Measurements from ENCODE around the genes RLBP1, FANCI, PLIN1 and MESP2.

- PRO-cap = no peak
- RAMPAGE, long total RNA, 2 experiments = no peak in any of the 2 experiments
Measured at GRCh38 chr15:89221281-89222050, at the start of gene RLBP1. Gene RLBP1 (minus strand): TSS chr15:89221579.

GRCh38 chr15:89243594-89244926, at the start of gene FANCI:
Gene FANCI (plus strand): TSS chr15:89243979.
- PRO-cap = bidirectional peak, plus-strand start at chr15:89243979, minus-strand start at chr15:89243900
- RAMPAGE, long total RNA, 2 experiments = no peak in any of the 2 experiments

DNA sequence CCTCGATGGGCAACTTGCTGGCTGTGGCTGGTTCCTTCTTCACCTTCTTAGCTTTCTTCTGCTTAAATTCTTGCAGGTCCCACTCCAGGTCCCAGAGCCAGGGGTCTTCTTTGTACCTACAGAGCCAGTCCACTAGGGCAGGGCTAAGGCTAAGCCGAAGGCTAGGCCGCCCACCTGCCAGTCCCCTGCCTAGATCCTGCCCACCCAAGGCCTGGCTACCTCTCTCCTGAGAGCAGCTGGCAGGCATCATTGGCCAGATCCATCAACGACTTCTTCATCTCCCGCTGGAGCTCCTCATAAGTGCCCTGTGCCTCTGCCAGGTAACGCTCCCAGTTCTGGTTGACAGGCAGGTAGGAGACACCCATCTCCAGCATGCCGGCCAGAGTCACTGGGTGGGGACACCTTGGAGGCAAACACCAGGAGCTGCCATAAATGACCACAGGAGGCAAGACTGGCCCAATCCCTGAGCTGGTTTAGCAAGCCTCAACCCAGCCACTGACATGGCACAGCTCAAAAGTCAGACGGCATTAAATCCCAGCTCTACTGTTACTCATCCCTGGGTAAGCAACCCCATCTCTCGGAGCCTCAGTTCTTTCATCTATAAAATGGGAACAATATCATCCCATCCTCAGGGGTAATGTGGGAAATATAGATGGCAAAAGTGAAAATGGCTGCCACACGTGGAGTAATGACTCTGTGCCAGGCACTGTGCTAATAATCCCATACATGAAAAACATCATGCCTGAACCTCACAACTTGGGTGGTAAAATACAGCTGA, 7.5 kb downstream of the POLG start:
- PRO-cap = no peak
- RAMPAGE, long total RNA, 2 experiments = no peak in any of the 2 experiments

- PRO-cap = no peak
- RAMPAGE, long total RNA, 2 experiments = no peak in any of the 2 experiments
Measured at GRCh38 chr15:89362182-89362781, 27.7 kb upstream of the POLG start.

- PRO-cap = no peak
- RAMPAGE, long total RNA, 2 experiments = no peak in any of the 2 experiments
Measured at GRCh38 chr15:89468887-89469758, 27.3 kb downstream of the RHCG start.

DNA sequence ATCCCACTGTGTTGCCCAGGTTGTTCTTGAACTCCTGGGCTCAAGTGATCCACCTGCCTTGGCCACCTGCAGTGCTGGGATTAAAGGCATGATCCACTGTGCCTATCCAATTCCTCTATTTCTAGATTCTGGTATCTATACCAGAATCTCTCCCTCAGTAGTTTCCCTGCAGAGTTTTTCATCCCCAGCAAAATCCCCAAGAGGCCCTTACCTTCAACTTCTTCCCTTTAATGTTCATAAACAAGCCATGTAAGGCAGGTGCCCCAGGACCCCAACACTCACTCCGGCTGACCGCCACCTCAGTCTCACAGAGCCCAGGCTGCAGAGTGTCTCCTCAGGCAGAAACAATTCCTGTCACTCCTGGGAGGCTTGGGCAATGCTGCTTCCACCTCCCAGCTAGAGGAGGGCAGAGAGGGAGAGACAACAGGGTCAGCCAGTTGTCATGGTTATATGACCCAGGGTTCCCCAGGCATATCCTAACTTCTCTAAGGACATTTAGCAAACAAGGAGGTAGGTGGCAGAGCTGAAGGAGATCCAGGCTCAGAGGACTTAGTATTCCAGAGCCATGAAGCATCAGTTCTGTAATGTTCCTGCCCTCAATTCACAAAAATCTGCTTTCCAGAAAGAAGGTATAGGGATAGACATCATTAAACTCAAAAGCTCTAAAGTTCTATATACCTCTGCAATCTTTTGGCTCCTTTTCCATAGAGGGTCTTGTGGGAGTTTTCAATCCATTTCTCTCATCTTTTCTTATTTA, at the start of gene PLIN1:
Gene PLIN1 (minus strand): TSS at position 328 of the 757 bp plus-strand sequence.
- PRO-cap = no peak
- RAMPAGE, long total RNA, 2 experiments = no peak in any of the 2 experiments

- PRO-cap = bidirectional peak, plus-strand start at chr15:89776707, minus-strand start at chr15:89776566
- RAMPAGE, long total RNA, 2 experiments = start-site peak on the minus strand in 1 of 2 experiments, at chr15:89776570-89776593 at its widest, 11 reads per replicate
Measured at GRCh38 chr15:89776286-89777100, at the start of gene MESP2. Gene MESP2 (plus strand): TSS chr15:89776332.

DNA sequence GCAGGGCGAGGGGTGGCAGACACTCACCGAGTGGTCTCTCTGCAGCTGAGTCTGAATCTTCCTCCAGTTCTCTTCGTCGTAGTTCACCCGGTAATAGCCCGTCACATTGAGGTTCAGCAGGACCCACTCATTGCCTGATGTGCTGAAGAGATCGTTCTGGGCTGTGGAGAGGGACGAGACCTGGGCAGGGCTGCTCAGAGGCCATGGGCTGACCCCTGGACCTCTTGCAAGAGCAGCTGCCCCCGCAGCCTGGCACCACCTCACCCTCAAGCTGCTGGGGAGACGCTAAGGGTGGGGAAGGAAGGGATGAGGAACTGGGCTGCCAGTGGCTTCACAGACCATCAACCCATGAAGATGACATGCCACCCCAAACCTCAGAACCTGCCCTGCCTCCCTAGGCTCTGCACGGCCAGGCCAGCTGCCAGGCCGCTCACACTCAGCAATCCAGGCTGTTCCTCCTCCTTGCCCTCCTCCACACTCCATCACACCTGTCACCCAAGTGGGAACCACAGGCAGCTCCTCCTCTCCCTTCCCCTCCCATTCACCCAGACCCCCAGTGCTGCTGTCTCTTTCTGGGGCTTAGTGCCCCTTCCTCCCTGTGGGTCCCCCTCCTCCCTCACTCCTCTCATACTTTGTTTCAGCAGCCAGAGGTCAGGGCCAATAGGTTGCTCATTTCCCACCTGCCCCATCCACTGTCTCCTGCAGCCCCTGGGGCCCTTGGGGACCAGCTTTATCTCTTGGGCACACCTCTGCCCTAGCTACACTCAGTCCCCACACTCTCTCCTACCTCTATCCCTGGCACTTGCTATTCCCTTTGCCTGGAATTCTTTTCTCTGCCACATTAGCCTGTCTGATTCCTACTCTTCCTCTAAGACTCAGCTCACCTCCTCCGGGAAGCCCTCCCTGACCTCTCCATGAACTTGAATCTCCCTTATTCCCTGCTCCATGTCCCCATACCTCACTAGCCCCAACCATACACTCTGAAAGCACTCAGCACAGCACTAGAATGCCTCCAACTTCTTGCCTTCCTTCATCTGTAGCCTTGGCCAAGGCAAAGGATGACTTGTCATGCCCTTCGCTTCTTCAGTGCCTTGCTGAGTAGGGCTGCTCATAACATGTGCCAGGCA, 14.9 kb downstream of the ANPEP start:
- PRO-cap = no peak
- RAMPAGE, long total RNA, 2 experiments = no peak in any of the 2 experiments

GRCh38 chr15:89813527-89814542, 817 bp downstream of the ANPEP start:
- PRO-cap = no peak
- RAMPAGE, long total RNA, 2 experiments = no peak in any of the 2 experiments

DNA sequence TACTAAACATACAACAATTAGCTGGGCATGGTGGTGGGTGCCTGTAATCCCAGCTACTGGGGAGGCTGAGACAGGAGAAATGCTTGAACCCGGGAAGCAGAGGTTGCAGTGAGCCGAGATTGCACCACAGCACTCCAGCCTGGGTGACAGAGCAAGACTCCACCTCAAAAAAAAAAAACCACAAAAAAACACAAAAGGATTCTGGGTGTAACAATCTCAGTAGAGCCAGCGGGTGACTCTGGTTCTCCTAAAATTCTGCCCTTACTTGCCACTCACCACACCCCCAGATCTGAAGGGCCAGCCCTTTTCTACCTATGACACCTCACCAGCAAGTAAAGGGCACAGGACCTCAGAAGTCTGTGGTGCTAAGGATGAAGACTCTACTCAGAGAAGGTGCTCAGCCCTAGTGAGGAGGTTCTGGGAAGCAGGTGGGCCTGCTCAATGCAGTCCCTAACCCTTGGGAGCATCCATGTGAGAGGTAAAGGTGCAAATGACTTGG, 20.1 kb upstream of the ANPEP start:
- PRO-cap = no peak
- RAMPAGE, long total RNA, 2 experiments = no peak in any of the 2 experiments

GRCh38 chr15:89851754-89852288, 37.2 kb upstream of the ANPEP start:
- PRO-cap = no peak
- RAMPAGE, long total RNA, 2 experiments = no peak in any of the 2 experiments

DNA sequence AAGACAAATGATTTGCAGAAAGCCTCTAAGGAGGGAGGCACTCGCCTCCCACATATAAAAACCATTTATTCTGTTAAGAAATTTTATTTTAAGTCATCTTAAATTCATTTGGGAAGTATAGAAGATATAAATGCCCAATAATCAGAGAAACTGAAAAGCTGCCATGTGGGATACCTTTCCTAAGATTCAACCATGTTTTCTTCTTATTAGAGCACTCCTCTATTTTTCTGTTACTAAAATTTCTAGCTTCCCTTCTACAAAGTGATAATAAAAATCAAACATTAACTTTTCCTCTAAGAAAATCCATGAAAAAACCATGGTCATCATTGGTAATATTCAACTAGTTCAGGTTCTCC, 36.4 kb downstream of the AP3S2 start:
- PRO-cap = no peak
- RAMPAGE, long total RNA, 2 experiments = no peak in any of the 2 experiments

DNA sequence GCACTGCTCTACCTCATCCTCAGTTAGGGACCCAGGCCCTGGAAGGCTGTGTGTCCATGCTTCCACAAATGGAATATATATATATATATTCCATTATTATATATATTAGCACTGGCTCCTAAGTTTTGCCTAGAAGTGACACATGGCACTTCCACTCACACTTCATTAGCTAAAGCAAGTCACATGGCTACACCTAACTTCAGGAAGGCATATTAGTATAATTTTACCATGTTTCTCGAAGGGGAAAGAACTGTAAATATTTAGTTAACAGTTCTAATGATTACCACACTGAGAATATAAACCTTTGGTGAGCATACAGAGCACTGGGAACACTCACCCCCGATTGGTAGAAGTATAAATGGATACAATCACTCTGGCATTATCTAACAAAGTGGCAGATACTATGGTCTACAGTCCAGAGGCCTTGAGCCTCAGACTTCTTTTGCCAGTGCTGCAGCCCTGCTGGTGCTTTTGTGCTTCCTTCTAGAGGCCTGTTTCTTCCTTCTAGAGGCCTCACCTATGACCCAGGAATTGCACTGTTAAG, 28.6 kb downstream of the AP3S2 start:
- PRO-cap = no peak
- RAMPAGE, long total RNA, 2 experiments = no peak in any of the 2 experiments

DNA sequence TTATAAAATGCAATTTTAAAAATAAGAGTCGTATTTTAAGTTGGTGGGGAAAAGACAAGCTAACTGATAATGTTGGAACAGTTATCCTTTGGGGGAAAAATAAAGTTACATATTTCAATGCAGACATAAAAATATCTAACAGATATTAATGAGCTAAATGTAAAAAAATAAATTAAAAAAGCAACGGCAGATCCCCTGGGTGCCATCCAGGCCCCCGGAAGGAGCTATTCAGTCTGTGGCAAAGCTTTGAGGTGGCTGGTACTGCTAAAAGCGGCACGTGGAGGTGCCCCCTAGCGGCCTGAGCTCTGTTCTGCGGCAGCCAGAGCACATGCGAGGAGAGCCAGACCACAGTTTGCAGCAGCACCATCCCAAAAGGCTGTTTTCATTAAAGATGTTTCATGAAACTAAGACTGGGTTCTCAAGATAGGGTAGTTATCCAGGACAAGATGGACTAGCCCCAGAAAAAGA, 18.9 kb downstream of the AP3S2 start:
- PRO-cap = no peak
- RAMPAGE, long total RNA, 2 experiments = no peak in any of the 2 experiments

- PRO-cap = no peak
- RAMPAGE, long total RNA, 2 experiments = no peak in any of the 2 experiments
Measured at GRCh38 chr15:89998963-89999500, 2.1 kb upstream of the ZNF710 start.

- PRO-cap = no peak
- RAMPAGE, long total RNA, 2 experiments = no peak in any of the 2 experiments
Measured at GRCh38 chr15:90019595-90020668, 18.8 kb downstream of the ZNF710 start.

DNA sequence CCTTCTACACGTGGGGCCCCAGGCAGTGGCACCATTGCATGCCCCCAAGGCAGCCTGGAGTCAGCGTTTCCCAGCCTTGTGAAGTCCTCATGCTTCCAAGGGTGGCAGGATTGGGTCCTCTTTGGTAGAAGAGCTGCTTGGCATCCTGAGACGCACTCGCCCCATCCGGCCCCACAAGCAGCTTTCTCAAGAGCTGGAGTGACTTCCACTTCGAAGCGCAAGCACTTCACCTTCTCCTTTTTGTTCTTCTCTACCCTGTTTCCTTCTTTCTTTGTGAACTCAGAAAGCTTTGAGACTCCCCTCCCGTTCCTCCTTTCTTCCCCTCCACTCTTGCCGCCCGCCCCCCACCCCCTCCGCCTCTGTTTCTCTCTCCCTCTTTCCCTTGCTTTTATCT, 34.8 kb downstream of the ZNF710 start:
- PRO-cap = no peak
- RAMPAGE, long total RNA, 2 experiments = no peak in any of the 2 experiments

GRCh38 chr15:90067172-90067748, 35.0 kb downstream of the IDH2 start:
- PRO-cap = no peak
- RAMPAGE, long total RNA, 2 experiments = no peak in any of the 2 experiments

DNA sequence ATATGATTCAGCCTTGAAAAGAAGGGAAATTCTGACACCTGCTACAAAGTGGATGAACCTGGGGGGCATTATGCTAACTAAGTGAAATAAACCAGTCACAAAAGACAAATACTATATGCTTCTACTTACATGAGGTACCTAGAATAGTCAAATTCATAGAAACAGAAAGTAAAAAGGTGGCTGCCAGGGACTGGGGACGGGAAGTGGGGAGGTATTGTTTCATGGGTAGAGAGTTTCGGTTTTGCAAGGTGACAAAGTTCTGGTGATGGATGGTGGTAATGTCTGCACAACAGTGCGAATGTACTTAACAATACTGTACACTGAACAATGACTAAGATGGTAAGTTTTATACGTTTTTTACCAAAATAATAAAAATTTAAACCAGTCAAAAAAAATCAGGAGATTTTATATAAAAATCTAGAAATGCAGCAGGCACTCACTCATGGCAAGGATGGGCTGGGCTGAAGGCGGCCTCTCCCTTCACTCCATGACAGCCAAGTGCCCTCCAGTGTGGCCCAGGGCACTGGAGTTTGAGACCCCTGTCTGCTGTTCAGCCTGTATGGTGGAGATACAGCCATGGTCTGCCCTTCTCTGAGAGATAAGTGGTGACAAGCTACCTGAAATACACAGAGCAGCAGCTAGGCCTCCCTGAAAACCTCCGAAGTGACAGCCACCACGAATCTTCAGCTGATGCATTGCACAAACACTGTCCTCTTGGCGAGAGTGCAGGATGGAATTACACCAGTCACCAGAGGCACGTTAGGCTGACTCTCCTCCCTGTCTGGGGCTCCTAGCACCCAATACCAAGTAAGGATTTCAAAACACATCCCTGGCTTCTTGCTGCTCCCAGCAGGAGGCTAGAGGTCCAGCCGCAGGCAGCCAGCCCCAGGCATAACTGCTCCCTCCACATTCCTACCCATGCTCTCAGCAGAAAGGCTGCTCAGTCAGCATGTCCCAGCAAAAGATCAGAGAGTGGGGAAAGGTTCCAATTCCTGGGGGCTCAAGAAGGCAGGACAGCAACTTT, 4.5 kb downstream of the IDH2 start:
- PRO-cap = bidirectional peak, plus-strand start at position 852 of the sequence, minus-strand start at position 665 of the sequence
- RAMPAGE, long total RNA, 2 experiments = no peak in any of the 2 experiments

GRCh38 chr15:90101013-90101934, 994 bp downstream of the IDH2 start:
- PRO-cap = bidirectional peak, plus-strand start at chr15:90101797, minus-strand start at chr15:90101753
- RAMPAGE, long total RNA, 2 experiments = no peak in any of the 2 experiments